Ascending aorta (tissue), 1 donor: ENCODE results near the gene KCNC2.

DNA sequence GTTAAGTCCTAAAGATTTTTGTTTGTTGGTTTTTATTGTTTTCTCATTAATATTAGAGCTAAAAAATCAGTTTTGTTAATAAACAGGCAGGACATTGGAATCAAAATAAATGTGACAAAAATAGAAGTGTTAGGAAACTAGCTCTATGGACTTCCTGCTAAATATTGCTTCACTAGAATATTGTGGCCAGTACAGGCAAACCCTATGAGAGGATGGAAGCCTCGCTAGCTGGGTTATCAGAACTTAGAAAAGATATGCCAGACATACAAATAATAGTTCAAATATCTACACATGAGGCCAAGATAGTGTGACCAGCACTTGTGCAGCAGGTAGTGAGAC lies 16.6 kb downstream of the TSPAN8 start:
- PRO-cap = no peak

GRCh38 chr12:71160488-71161018 lies 2.8 kb upstream of the TSPAN8 start:
- PRO-cap = no peak

GRCh38 chr12:71602800-71603565 lies 60.7 kb downstream of the ZFC3H1 start:
- PRO-cap = no peak

DNA sequence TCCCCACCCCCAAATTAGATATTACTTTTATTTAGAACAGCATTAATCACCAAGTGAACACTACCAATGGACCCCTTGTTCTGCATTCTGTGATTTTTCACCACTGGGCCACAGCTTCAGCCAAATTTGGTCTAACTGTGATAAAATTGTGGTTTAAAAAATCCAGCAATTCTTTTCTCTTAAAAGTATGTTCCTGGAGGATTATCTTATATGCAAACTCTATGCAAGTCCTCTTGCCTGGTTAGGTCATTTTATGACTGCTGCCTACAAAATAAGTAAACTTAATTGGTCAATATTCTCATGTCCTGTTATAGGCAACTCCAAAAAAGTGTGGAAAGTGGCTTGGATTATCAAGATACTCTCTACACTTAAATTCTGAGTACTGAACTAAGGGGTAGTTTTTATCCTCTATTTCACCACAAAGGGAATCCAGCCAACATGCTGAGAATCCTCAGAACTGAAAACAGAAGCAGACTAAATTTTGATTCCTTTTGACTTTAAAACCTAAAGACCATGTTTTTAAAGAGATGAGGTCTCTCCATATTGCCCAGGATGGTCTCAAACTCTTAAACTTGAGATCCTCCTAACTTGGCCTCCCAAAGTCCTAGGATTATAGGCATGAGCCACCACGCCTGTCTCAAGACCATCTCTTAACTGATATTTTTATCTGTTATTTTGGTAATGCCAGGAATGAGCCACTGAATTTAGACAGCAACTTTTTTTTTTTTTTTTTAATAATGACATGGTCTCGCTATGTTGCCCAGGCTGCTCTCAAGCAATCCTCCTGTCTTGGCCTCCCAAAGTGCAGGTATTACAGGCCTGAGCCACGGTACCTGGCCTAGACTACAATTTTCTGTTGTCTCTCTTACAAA lies 59.8 kb downstream of the ZFC3H1 start:
- PRO-cap = no peak

DNA sequence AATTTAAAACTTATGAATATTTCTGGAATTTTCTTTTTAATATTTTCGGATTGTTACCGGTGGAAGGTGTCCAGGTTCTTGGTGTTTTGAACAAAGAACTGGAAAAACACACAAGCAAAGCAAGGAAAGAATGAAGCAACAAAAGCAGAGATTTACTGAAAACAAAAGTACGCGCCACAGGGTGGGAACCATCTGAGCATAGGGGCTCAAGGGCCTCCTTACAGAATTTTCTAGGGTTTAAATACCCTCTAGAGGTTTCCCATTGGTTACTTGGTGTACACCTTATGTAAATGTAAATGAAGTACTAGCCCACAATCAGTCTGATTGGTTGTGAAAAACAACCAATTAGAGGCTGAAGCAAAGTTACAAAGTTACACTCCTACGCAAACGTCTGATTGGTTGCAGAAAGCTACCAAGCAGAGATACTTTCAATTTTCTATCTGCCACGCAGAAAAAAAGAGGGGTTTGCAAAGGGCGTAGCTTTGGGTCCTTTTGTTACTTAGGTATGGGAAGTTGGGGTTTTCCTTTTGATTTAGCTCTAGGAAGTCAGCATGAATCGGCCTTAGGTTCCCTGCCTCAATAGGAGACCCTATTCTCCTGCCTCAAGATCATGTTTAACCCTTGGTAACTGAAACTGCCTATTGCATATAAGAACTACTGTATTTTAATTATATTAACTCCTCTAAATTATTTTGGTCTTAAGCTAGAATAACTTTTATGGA lies 1.8 kb upstream of the TMEM19 start:
- PRO-cap = no peak

DNA sequence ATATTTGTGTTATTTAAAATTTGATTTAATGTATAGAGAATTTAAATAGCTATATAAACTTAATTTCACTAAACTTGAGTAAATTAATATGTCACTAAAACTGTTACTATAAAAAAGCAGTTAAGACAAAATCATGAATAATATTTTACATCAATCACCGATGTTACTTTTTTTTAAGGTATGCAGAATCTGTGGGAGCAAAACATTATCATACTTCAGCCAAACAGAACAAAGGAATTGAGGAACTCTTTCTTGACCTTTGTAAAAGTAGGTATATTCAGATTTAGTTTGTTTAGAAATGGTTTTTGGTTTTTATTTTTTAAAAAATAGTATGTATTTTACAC lies 27.7 kb downstream of the RAB21 start:
- PRO-cap = no peak

- PRO-cap = no peak
Observed at GRCh38 chr12:71894525-71895094, 44.0 kb upstream of the TPH2 start.

DNA sequence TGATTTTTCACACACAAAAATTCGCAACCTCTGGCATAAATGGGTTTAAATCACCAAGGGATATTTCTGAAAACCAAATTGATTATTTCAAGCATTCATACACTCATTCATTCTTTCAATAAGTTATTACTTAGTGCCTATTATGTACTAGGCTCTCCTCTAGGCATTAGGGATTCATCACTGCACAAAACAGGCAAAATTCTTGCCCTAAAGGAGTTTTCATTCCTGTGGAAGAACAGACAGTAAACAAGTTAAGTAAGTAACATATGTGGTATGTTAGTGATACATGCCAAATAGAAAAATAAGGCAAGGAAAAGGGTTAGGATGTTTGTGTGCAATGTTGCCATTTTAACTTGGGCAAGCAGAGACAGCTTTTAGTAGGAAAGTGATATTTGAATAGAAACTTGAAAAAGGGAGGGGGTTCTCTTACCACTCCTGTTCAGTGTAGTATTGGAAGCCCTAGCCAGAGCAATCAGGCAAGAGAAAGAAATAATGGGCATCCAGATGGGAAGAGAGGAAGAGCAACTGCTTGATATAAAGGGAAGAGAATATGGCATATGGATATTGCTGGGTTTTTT lies 38.1 kb upstream of the TPH2 start:
- PRO-cap = no peak

DNA sequence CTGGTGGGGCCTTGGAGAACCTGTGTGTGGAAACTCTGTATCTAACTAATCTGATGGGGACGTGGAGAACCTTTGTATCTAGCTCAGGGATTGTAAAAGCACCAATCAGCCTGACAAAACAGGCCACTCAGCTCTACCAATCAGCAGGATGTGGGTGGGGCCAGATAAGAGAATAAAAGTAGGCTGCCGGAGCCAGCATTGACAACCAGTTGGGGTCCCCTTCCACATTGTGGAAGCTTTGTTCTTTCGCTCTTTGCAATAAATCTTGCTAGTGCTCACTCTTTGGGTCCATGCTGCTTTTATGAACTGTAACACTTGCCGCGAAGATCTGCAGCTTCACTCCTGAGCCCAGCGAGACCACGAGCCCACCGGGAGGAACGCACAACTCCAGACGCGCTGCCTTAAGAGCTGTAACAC lies 86.3 kb upstream of the TRHDE start:
- PRO-cap = no peak

- PRO-cap = no peak
Observed at GRCh38 chr12:74535657-74536011, 2.0 kb upstream of the ATXN7L3B start.

DNA sequence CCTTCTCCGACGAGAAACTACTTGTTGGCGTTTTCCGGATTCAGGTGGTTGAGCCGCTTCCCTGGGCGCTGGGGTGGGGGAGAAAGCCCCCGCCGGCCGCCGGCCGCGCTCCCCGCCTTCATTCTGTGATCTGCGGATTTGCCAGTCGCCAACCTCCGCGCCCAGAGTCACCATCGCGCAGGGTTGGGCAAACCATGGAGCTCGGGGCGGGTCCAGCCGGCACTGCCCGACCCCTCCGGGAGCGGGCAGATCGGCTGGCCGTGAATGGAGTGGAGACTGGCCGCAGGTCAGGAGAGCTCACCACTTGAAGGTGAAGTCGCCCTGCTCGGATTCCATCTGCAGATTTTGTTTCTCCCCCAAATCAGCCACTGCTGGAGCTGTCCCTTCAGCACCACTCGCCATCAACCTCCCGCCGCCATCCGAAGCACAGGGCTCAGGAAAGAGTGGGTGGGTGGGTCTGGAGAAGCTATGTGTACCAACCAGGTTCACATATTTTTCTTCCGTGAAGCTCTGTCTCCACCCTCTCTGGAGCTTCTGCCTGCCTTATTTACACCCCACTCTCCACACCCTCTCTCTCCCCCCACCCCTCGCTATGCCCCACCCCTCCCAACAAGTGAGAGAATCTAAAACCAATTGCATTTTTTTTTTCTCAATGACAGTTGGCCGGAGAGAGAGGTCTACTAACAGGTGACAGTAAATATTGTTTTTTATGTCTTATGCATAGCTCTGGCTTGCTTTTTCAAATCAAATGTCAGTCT lies at the start of gene KCNC2:
Gene KCNC2 (minus strand): TSS at position 536 of the 758 bp plus-strand sequence.
- PRO-cap = no peak

DNA sequence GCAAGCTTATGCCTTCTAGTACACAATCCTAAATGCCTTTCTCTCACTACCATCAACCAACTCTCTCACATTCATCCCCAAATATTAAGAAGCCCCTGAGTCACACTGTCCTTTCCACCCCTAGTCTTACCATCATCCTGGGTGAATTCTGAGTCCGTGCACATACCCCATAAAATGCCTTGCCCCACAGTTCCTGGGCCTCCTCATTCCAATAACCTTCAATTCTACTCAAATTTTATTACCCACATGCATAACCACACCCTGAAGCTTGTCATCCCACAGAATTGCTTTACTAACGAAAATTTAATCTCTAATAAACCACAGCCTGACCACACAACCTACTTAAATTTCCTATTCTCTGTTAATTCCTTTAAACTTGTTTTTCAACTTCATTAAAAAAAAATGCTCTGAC lies 258.9 kb downstream of the NAP1L1 start:
- PRO-cap = no peak

DNA sequence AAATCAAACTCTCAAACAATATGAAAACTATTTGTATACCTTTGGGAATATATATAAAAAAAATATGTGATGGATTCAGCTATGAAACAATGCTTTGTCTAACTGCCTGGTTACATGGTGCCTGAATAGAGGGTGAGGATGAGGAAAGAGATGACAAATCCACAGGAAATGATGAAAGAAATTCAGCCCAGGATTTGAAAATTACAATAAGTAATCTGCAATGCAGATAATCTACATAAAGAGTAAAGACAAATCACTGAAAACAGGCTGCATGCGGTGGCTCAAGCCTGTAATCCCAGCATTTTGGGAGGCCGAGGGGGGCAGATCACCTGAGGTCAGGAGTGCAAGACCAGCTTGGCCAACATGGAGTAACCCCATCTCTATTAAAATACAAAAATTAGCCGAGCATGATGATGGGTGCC lies 150.7 kb downstream of the NAP1L1 start:
- PRO-cap = no peak

GRCh38 chr12:75953963-75954639 lies 130.4 kb downstream of the NAP1L1 start:
- PRO-cap = no peak

GRCh38 chr12:76025795-76026178 lies 58.7 kb downstream of the NAP1L1 start:
- PRO-cap = no peak

- PRO-cap = no peak
Observed at GRCh38 chr12:76032050-76033180, 52.1 kb downstream of the NAP1L1 start.

GRCh38 chr12:76082932-76083311 lies 1.6 kb downstream of the NAP1L1 start:
- PRO-cap = no peak

DNA sequence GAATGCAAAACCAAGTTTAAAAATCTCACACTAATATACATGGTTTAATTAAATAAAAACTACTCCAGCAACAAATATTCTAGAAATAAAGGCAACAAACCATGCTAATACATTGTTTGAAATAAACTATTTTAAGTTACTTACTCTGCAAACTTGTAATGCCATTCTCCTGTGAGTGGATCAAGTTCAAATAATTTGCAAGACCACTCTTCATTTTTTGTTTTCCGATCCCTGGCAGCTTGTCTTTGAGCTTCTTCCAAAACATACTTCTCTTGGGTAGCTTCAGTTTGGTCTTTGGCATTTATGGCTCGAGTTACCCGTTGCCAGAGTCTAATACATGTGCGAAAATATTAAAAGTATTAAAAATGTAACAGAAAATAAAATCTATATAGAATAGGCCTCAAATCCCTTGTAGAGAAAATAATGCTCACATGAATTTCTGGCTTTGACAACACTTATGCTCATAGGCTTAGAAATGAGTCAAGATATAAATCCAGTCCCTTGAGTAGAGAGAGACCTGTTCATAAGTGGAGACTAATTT lies 21.3 kb upstream of the BBS10 start:
- PRO-cap = no peak

GRCh38 chr12:76371375-76371645 lies 23.1 kb upstream of the BBS10 start:
- PRO-cap = no peak

DNA sequence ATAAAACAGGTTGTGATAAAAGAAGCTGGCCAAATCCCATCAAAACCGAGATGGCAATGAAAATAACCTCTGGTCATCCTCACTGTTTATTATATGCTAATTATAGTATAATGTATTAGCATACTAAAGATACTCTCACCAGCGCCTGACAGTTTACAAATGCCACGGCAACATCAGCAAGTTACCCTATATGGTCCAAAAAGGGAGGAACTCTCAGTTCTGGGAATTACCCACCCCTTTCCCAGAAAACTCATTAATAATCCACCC lies 51.0 kb downstream of the OSBPL8 start:
- PRO-cap = no peak